Stomach (tissue), 7 donors: ENCODE data around the genes ATP11C, ENSG00000230707, SLITRK2 and CXorf51A.

- PRO-cap: bidirectional peak, plus-strand start at chrX:139933238, minus-strand start at chrX:139933027
- RAMPAGE, long total RNA, 5 experiments: start-site peak on the minus strand in 3 of 5 experiments, at chrX:139933001-139933352 at its widest, 7 to 58 reads per replicate
- RRBS: 18% methylated on average over 11 of the region's 30 CpGs
These were observed at the start of gene ATP11C for GRCh38 chrX:139932933-139933359. ATP11C (minus strand) TSS chrX:139933053.

- PRO-cap: bidirectional peak, plus-strand start at chrX:139933611, minus-strand start at chrX:139933525
- RAMPAGE, long total RNA, 5 experiments: no peak in any of the 5 experiments
- RRBS: no CpG with 5 or more reads among the region's 20 CpGs
These were observed 560 bp upstream of the ATP11C start for GRCh38 chrX:139933360-139933865.

DNA sequence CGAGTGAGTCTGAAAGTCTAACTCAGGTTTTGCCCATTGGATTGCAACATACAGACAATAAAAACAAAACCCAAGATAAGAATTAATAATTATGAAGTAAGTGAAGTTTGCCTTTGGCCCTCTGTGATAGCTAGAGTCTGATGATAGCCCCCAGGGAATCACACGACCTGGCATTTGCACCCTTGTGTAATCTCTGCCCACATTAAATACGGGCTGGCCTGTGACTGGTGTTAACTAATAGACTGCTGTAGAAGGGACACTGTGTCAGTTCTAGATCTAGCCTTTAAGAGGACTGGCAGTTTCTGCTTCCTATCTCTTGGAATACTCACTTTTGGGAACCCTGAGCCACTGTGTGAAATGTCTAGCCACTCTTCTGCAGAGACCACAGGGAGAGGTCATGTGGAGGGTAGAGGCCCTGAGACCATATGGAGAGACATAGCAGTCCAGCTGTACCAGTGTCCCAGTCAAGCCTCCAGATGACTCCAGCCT is 8.0 kb upstream of the CXorf66 start:
- PRO-cap: no peak
- RAMPAGE, long total RNA, 5 experiments: no peak in any of the 5 experiments
- RRBS: no CpG with 5 or more reads among the region's 3 CpGs

DNA sequence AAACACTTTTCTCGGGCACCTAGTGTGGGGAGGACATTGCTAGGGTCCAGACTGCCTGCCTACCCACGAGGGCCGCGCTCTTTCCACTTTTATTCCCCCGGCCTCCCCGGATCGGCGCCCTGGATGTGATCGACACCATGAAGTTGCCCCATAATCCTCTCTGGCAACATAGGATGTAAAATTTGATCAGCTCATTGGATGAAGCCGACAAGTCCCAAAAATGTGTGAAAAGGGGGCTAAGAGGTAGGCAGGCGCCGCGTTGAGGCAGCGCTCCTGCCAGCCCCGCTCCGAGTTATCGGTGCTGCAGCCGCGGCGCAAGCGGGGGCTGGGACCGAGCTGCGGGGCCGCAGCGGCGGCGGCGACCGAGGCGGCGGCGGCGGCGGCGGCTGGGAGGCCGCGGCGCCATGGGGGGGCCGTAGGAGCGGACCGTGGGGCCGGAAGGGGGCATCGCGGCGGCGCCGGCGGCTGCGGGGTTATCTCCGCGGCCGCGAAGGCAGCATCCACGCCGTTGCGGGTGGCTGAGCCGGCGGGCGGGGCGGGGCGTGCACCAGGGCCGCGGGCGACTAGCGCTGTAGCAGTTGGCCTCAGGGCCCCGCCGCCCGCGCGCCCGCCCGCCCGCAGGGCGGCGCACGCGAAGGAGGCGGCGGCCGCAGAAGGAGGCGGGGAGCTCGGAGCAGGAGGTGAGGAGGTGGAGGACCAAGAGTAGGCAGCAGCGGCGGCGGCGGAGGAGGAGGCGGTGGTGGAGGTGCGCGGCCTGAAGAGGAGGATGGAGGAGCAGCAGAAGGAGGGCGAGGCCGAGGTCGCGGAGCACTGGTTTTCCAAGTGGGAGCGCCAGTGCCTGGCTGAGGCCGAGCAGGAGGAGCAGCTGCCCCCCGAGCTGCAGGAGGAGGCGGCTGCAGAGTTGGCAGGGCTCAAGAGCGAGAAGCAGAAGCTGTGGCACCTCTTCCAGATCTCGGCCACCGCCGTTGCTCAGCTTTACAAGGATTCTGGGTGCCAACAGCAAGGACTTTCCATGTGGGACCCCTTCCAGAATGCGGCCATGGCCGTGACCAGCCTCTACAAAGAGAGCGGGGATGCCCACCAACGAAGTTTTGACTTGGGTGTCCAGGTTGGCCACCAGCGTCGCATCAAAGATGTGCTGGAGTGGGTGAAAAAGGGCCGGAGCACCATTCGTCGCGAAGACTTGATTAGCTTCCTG is at the start of gene ENSG00000230707:
ENSG00000230707 (plus strand) TSS at position 702 of the 1,198 bp plus-strand sequence.
- PRO-cap: bidirectional peak, plus-strand start at position 344 of the sequence, minus-strand start at position 265 of the sequence
- RAMPAGE, long total RNA, 5 experiments: no peak in any of the 5 experiments
- RRBS: 13% methylated on average over 11 of the region's 111 CpGs

- PRO-cap: no peak
- RAMPAGE, long total RNA, 5 experiments: no peak in any of the 5 experiments
- RRBS: no CpG with 5 or more reads among the region's 18 CpGs
These were observed 237.4 kb upstream of the SPANXB1 start for GRCh38 chrX:140764974-140765481.

- PRO-cap: no peak
- RAMPAGE, long total RNA, 5 experiments: no peak in any of the 5 experiments
- RRBS: no CpG with 5 or more reads among the region's 1 CpG
These were observed 138.2 kb upstream of the SPANXC start for GRCh38 chrX:141380587-141380844.

- PRO-cap: no peak
- RAMPAGE, long total RNA, 5 experiments: no peak in any of the 5 experiments
- RRBS: no CpG with 5 or more reads among the region's 2 CpGs
These were observed 8.0 kb downstream of the MAGEC3 start for GRCh38 chrX:141846100-141846431.

- PRO-cap: no peak
- RAMPAGE, long total RNA, 5 experiments: no peak in any of the 5 experiments
- RRBS: no CpG with 5 or more reads among the region's 2 CpGs
These were observed 698.0 kb upstream of the SPANXN2 start for GRCh38 chrX:144418579-144418904.

DNA sequence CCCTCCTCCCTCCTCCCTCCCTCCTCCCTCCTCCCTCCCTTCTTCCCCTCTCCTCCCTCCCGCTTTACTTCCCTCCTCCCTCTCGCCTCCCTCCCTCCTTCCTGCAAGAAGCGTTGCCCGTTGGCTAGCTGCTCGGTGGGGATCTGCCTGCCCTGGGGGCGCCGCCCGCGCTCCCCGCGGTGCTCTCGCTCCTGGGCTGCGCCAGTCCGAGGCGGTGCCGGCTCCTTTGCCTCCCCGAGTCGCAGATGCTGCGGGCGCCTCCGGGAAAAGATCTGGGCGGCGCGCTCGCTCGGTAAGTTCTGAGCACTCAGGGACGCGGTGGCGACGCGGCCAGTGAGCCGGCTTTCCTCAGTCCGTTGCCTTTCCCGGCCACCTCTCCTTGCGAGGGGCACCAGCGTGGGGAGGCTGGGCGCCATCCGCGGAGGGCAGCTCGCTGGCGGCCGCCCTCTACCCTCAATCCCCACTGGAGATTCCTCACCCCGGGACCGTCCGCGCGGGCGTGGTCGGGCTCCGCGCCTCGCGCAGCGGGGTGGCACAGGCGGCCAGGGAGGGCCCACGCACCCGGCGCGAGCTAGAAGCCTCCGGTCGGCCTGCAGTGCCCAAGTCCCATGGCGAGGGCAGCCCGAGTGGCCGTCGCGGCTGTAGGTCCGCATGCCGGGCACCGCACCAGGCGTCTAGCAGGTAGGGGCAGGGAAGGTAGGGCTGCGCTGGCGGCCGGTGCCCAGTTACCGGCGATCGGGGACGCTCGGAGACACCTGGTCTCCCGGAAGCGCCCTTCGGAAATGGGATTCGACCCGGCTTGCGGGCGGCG is at the start of gene SLITRK2:
SLITRK2 (plus strand) TSS at position 95 of the 811 bp plus-strand sequence.
- PRO-cap: unidirectional peak, plus-strand start at position 244 of the sequence
- RAMPAGE, long total RNA, 5 experiments: start-site peak on the plus strand in 1 of 5 experiments, centred at position 117 of the sequence, 6 reads per replicate
- RRBS: 40% methylated on average over 55 of the region's 86 CpGs

GRCh38 chrX:145821104-145821713 is 3.6 kb downstream of the SLITRK2 start:
- PRO-cap: no peak
- RAMPAGE, long total RNA, 5 experiments: no peak in any of the 5 experiments
- RRBS: 30% methylated on average over 12 of the region's 28 CpGs

DNA sequence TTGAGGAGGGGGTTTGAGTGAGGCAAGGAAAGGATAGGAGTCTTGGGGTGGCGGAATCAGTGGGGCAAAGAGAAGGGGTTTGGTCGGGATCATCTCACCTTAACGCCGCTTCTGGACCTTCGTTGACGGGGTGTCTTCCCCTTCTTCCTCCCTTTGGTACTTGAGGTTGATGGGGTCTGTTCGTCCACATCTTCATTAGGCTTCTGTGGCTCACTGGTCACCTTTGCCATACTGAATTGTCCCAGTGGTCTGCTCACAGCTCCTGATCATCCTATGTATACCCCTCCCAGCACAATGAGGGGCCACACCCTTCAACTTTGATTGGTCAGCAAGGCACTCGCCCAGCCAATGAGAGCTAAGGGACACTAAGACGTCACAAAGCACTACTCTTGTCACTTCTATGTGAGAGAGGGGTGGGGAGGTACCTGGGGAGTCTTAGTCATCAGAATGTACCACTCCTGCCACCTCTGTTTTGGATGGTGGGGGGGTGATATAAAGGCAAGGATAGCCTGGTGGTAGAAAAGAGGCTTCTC is at the start of gene CXorf51A:
CXorf51A (minus strand) TSS at position 251 of the 533 bp plus-strand sequence.
- PRO-cap: no peak
- RAMPAGE, long total RNA, 5 experiments: no peak in any of the 5 experiments
- RRBS: no CpG with 5 or more reads among the region's 9 CpGs

DNA sequence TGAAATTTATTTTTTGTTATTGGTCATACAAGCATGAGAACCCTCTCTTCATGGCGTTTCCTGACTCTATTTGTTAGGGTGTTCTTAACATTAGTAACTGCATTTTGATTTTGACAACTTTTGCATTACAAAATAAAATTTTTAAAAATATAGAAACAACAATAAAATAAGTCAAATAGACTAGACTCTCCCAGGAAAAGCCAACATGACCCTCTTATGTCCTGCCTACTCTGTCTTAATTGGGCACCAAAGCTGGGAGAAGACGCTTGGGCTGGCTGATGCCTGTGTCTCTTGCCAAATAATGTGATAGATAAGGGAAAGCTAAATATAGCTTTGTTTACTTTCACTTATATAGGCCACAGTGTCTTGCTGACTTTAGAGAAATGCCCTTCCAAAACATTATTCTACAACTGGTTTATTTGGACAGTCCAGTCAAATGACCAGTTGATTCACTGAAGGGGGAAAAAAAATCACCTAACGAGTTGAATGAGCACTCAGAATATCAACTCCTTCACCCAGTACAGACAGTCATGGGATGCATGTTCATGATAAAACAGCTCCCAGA is 54.2 kb downstream of the FMR1NB start:
- PRO-cap: no peak
- RAMPAGE, long total RNA, 5 experiments: no peak in any of the 5 experiments
- RRBS: no CpG with 5 or more reads among the region's 3 CpGs

GRCh38 chrX:149493522-149493968 is 11.6 kb downstream of the IDS start:
- PRO-cap: no peak
- RAMPAGE, long total RNA, 5 experiments: no peak in any of the 5 experiments
- RRBS: no CpG with 5 or more reads among the region's 5 CpGs

- PRO-cap: no peak
- RAMPAGE, long total RNA, 5 experiments: no peak in any of the 5 experiments
- RRBS: no CpG with 5 or more reads among the region's 11 CpGs
These were observed 16.4 kb upstream of the IDS start for GRCh38 chrX:149521310-149522020.

DNA sequence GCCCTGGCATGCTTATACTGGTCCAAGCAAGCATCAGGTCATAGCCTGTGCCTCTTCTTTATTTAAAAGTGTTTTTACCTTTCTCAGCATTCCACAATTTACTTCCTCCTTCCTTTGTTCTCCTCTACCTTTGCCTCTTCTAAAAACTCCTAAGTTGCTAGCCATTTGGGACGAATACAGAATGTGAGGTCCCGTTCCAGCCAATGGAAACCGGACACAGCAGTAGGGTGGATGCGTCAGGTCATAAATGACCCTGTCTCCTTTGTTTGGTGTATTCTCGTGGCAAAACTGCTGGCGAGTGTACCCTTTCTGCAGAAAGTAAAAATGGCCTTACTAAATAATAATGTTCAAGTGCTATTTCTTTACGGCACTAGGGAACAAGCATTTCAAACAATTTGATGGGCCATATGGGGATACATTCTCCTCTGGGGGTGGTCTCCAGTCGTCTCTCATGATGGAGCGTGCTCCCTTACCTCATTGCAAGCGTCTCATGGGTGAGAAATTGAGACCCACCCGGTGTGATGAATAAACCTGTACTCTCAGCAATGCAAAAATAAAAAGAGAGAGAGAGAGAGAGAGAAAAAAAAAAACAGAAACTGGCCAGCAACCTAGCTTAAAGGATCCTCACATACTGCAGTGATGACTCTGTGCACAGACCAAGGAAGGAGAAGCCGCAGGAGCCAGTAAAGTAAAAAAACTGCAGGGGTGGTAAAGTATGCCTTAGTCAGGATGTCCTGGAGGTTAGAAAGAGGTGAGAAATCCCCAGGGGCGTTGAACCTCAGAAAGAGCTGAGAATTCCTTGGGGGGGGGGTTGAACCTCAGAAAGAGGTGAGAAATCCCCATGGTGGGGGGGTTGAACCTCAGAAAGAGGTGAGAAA is 47.7 kb downstream of the MAGEA9 start:
- PRO-cap: no peak
- RAMPAGE, long total RNA, 5 experiments: no peak in any of the 5 experiments
- RRBS: no CpG with 5 or more reads among the region's 13 CpGs

GRCh38 chrX:150204879-150205433 is 158.2 kb upstream of the MAMLD1 start:
- PRO-cap: unidirectional peak, minus-strand start at chrX:150205150
- RAMPAGE, long total RNA, 5 experiments: no peak in any of the 5 experiments
- RRBS: no CpG with 5 or more reads among the region's 2 CpGs

- PRO-cap: no peak
- RAMPAGE, long total RNA, 5 experiments: no peak in any of the 5 experiments
- RRBS: 30% methylated on average over 27 of the region's 81 CpGs
These were observed 825 bp downstream of the MAMLD1 start for GRCh38 chrX:150363662-150364621.

DNA sequence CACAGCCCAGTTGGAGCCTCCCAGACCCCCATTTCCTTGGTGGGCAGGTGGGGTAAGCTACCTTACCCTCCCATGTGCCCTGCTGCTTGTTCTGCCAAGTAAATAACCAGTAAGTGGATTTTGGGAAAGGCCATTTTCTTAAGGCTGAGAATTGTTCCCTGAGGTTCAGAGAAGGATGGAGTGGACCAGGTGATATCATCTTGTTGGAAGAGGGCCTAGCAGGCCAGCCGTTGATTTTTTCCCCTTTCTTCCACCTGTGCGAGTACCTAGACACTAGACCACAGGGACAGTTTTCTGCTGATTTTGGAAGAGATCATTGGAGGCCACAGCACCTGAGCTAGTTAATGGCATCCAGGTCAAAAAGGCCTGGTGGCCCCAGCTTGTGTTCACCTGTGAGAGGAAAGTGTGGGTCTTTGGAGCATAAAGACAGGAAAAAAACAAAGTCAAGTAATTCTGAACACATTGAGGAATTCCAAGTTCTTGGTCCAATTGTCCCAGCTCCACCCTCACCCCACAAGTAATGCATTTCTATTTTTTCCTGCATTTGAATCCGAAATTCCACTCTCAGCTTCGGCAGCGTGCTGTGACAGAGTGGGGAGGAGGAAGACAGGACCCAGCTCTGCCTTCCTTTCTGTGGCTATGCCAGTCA is 8.2 kb downstream of the MAMLD1 start:
- PRO-cap: no peak
- RAMPAGE, long total RNA, 5 experiments: no peak in any of the 5 experiments
- RRBS: no CpG with 5 or more reads among the region's 5 CpGs

- PRO-cap: no peak
- RAMPAGE, long total RNA, 5 experiments: no peak in any of the 5 experiments
- RRBS: no CpG with 5 or more reads among the region's 3 CpGs
These were observed 51.0 kb upstream of the MTM1 start for GRCh38 chrX:150517396-150517857.

DNA sequence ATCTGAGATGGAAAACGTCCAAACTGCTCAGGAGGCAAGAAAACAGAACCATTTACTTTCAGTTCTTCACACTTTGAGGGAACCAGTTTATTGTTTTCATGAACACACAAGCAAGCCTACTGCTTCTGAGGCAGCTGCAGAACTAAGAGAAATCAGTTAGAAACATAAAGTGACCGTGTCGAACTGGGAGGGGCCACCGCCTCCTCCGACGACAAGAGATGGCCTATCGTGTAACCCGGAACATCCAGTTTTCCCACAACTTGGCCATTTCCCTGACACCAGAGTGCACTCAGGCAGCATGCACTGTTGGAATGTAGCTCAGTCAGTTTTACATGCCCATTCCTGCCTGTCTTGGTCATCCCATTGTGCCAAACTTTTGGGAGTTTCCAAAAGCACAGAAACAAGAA is 1.0 kb downstream of the MTMR1 start:
- PRO-cap: unidirectional peak, minus-strand start at position 144 of the sequence
- RAMPAGE, long total RNA, 5 experiments: no peak in any of the 5 experiments
- RRBS: no CpG with 5 or more reads among the region's 8 CpGs